Mesenchymal stem cell of adipose (primary cell): ENCODE measurements around a stretch of chr6.

DNA sequence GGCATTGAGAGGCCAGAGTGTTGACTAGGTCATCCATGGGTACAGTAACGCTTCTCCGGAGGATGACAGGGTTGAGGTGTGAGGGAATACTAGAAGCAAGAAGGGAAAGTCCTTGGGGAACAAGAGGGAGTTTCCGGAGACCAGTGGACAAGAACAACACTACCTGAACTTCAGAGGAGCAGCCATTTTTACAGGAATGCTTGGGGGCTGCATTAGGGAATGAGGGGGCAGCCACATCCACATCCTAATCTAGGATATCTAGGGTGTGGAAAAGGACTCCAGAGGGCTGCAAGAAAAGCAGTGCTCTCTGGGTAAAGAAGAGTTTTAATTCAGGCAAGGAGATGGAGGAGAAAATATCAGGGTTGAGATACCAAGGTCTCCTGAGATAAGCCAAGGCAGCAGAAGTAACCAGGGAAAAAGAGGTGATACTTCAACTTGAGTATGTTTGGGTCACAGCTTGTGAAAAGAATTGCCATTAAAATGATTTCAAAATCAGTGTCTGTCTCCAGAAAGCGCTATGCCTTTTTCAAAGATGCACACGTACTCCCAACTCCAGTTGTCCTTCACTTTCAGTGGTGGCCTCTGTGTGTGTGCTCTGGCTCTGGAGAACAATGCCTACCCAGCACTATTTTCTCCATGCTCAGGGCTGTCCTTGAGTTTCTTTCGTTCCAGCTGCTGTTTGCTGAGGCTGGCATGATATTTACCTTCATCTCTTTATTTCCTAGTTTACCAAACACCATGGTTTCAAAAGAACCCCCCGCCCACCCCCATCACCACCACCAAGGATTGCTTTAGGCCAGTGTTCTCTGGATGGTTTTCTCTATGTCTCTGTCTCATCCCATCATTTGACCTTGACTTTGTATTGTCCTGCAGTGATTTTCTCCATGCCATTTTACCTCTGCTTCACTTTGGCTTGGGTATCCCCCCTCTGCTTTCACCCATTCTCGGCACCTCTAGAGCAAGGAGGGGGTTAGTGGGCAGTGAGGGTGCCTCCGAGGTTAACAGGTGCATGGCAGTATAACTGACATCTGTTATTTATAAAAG is 136.7 kb downstream of the QRSL1 start:
- CAGE, long polyA plus RNA: no peak

- CAGE, long polyA plus RNA: no peak
These were observed 156.3 kb downstream of the QRSL1 start for GRCh38 chr6:106785669-106786054.

GRCh38 chr6:106871102-106871398 is 103.5 kb downstream of the CD24 start:
- CAGE, long polyA plus RNA: no peak

DNA sequence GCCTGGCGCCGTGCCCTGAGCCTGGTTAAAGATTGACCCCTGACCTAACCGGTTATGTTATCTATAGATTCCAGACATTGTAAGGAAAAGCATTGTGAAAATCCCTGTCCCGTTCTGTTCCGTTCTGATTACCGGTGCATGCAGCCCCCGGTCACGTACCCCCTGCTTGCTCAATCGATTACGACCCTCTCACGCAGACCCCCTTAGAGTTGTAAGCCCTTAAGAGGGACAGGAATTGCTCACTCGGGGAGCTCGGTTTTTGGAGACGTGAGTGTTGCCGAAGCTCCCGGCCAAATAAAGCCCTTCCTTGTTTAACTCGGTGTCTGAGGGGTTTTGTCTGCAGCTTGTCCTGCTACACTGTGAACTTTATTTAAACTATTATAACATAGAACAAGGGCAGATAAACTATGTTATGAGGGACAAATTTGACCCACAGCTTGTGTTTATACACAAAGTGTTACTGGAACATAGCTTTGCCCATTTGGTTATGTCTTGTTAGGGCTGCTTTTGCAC is 49.6 kb downstream of the CD24 start:
- CAGE, long polyA plus RNA: no peak

- CAGE, long polyA plus RNA: no peak
These were observed 2.1 kb downstream of the CD24 start for GRCh38 chr6:106972298-106972911.

GRCh38 chr6:107116136-107116300 is 703 bp upstream of the BEND3 start:
- CAGE, long polyA plus RNA: no peak

DNA sequence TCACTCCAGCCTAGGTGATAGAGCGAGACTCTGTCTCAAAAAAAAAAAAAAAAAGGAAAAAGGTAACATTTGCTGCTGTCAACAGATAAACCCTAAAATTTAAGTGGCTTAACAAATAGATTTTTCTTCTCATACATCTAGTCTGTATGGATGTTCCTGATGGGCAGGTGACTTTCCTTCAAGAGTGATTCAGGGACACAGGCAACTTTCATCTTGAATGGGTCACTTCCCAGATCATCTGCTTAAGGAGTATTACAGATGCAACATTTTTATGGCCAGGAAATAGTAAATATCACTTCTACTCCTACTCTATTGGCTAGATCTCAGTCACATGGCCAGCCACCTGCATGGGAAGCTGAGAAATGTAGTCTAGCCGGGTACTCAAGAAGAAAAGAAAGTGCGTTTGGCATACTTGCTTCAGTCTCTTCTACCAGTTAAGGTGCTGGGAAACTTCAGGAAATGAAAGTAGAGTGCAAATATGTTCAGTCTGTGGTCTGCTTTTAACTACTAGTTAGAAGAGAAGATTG is 129.3 kb downstream of the PDSS2 start:
- CAGE, long polyA plus RNA: no peak

DNA sequence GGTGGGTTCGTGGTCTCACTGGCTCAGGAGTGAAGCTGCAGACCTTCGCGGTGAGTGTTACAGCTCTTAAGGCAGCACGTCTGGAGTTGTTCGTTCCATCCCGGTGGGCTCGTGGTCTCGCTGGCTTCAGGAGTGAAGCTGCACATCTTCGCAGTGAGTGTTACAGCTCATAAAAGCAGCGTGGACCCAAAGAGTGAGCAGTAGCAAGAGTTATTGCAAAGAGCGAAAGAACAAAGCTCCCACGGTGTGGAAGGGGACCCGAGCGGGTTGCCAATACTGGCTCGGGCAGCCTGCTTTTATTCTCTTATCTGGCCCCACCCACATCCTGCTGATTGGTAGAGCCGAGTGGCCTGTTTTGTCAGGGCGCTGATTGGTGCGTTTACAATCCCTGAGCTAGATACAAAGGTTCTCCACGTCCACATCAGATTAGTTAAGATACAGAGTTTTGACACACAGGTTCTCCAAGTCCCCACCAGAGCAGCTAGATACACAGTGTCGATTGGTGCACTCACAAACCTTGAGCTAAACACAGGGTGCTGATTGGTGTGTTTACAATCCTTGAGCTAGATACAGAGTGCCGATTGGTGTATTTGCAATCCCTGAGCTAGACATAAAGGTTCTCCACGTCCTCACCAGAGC is 95.8 kb downstream of the PDSS2 start:
- CAGE, long polyA plus RNA: no peak

GRCh38 chr6:107495140-107495753 is 5.3 kb downstream of the SOBP start:
- CAGE, long polyA plus RNA: no peak

DNA sequence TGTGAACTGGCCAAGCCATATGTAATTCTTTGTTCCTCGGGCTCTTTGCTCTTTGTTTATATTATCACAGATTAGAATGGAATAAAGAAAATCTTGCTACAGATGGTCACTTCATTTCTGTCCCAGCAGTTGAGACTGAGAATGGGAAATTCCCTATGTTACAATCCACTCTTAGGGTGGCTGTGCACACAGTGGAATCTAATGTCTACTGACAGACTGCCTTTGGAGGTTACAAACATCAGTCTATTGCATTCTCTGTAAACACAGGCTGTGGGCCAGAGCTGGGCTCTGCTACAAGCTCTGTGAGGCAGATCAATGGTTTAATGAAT is 50.4 kb downstream of the SOBP start:
- CAGE, long polyA plus RNA: no peak

DNA sequence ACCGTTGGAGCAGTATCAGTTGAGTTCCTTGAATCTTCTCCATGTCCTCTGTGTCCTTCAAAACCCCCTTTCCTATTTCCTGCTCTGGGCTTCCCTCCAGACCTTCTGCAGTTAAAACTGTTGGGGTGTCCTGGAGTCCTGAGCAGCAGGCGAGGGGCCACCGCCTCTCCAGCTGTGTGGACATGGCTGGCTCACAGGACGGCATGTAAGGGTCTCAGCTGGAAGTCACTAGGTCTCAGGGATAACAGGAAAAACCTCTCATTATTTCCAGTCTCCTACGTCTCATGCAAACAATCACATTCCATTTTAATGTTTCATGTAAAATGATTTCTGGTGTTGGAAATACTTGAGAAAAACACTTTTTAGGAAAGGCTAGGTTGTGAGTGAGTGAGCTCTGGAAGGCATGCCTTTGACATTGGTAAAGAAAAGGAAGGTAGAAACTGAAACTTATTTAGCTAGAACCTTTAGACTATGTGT is 158.7 kb downstream of the SCML4 start:
- CAGE, long polyA plus RNA: no peak

- CAGE, long polyA plus RNA: no peak
These were observed 157.6 kb downstream of the SCML4 start for GRCh38 chr6:107666335-107667085.

DNA sequence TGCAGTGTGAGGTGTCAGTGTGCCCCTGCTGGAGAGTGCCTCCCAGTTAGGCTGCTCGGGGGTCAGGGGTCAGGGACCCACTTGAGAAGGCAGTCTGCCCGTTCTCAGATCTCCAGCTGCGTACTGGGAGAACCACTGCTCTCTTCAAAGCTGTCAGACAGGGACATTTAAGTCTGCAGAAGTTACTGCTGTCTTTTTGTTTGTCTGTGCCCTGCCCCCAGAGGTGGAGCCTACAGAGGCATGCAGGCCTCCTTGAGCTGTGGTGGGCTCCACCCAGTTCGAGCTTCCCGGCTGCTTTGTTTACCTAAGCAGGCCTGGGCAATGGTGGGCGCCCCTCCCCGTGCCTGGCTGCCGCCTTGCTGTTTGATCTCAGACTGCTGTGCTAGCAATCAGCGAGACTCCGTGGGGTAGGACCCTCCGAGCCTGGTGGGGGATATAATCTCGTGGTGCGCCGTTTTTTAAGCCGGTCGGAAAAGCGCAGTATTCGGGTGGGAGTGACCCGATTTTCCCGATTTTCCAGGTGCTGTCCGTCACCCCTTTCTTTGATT is 35.9 kb upstream of the SCML4 start:
- CAGE, long polyA plus RNA: no peak

DNA sequence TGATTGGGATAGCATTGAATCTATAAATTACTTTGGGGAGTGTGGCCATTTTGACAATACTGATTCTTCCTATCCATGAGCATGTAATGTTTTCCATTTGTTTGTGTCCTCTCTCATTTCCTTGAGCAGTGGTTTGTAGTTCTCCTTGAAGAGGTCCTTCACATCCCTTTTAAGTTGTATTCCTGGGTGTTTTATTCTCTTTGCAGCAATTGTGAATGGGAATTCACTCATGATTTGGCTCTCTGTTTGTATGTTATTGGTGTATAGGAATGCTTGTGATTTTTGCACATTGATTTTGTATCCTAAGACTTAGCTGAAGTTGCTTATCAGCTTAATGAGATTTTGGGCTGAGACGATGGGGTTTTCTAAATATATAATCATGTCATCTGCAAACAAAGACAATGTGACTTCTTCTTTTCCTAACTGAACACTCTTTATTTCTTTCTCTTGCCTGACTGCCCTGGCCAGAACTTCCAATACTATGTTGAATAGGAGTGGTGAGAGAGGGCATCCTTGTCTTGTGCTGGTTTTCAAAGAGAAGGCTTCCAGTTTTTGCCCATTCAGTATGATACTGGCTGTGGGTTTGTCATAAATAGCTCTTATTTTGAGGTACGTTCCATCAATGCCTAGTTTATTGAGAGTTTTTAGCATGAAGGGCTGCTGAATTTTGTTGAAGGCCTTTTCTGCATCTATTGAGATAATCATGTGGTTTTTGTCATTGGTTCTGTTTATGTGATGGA is 64.2 kb upstream of the SCML4 start:
- CAGE, long polyA plus RNA: no peak

DNA sequence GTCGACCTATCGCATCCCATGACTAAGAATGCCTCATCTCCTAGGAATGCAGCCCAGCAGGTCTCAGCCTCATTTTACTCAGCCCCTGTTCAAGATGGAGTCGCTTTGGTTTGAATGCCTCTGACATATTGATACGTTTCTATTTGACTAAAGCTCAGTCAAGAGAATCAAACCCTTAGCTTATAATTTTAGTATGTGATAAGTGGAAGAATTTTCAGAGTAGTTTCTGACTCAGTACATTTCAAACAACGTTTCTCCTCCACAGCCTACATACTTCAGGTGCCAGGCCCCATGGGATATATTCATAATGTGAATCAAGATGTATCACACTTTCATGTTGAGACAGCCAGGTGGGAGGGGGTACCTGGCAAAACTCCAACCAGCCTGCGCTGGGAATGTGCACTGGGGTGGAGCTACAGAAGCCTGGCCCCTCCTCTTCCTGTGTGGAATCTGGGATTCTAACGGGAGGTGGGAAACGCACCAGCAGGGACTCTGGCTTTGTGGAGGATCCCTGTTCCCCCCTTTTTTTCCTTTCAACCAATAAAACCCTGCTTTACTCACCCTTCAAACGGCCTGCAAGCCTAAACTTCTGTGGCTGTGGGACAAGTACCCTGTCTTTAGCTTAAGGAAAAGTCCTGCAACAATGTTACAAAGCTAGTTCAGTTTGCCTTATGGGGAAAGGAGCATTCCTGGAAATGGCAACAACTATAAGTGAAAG is 6.8 kb upstream of the SEC63 start:
- CAGE, long polyA plus RNA: no peak

DNA sequence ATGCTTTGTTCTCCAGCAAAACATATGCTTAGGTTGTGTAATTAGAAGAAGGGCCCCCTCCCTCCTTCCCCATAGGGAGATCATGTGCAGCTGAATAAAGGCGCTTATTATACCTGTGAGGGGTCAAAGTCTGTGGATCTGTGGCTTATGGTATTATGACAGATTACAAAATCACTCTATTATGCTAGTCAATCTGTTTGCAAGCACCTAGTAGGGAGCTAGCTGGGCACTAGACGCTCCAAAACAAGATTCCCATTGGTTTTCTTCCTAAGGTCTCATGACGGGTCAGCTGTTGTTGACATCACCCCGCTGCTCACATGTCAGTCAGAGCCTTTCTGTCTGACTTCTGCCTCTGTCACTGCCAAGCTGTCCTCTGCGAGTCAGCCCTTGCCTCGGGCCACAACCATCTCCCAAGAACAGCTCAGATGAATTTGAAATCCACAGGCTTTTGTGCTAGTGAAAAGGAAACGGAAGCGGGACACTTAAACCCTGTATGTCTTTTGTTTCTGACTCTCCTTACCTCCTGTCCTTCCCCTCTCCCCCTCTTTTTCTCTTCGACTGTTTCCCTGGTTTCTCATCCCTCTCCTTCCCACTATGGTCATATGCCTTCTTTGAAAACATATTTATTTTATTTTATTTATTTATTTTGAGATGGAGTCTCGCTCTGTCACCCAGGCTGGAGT is 44.9 kb upstream of the SEC63 start:
- CAGE, long polyA plus RNA: no peak

GRCh38 chr6:108068158-108069090 is 6.1 kb downstream of the OSTM1 start:
- CAGE, long polyA plus RNA: no peak

- CAGE, long polyA plus RNA: no peak
These were observed 113.5 kb downstream of the AFG1L start for GRCh38 chr6:108408261-108408916.

DNA sequence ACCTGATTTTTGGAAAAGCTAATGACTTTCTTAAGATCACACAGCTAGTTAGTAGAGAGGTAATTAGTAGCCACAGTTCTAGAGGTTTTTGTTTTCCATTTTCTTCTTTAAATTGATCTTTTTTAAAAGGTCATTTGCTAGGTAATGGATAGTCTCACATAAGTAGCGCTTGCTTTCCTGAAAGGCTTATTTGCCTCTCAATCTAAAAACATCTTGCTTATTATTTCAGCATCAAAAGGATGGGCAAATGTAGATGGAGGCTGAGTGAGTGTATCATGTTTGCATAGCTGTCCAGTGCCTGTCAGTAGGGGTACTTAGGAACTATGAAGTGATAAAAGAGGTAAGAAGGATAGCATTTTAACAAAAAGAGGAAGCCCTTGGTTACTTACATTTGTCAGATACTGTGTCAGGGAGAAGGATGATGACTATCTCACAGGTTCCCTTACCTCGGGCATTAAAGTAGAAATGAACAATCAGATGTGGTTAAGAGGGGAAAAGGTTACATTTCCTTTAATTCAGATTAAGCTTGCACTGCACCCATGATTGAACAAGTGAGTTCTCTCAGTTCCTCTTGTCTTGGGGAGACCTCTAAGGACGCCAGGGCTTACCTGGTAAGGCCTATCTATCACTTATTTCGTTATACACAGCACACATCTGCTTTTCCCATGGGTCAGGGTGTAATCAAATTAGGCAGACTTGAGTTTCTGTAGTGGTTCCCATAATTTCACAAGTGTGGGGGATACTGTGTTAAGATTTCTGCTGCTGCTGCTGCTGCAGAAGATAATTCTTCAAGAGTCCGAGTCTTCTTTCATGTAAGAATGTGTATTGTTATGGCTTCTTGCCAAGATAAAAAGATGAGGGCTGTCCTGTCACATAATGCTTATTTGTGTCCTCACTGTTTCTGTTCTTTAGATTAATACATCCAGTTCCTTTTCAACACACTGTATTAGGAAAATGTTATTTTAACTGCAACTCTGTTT is 4.5 kb downstream of the FOXO3 start:
- CAGE, long polyA plus RNA: no peak

- CAGE, long polyA plus RNA: no peak
These were observed 25.7 kb downstream of the FOXO3 start for GRCh38 chr6:108586293-108586908.